Body of pancreas (tissue), 2 donors: Measurements from ENCODE around the genes SLC5A6, CAD, ZNF512 and RBKS.

GRCh38 chr2:27071969-27072813 is 737 bp upstream of the OST4 start:
- PRO-cap, result no peak
- RAMPAGE, long total RNA, 2 experiments, result no peak in any of the 2 experiments

- PRO-cap, result no peak
- RAMPAGE, long total RNA, 2 experiments, result no peak in any of the 2 experiments
Observed at GRCh38 chr2:27080095-27080575, 1.7 kb downstream of the EMILIN1 start.

- PRO-cap, result no peak
- RAMPAGE, long total RNA, 2 experiments, result no peak in any of the 2 experiments
Observed at GRCh38 chr2:27096213-27096801, 9.7 kb downstream of the KHK start.

DNA sequence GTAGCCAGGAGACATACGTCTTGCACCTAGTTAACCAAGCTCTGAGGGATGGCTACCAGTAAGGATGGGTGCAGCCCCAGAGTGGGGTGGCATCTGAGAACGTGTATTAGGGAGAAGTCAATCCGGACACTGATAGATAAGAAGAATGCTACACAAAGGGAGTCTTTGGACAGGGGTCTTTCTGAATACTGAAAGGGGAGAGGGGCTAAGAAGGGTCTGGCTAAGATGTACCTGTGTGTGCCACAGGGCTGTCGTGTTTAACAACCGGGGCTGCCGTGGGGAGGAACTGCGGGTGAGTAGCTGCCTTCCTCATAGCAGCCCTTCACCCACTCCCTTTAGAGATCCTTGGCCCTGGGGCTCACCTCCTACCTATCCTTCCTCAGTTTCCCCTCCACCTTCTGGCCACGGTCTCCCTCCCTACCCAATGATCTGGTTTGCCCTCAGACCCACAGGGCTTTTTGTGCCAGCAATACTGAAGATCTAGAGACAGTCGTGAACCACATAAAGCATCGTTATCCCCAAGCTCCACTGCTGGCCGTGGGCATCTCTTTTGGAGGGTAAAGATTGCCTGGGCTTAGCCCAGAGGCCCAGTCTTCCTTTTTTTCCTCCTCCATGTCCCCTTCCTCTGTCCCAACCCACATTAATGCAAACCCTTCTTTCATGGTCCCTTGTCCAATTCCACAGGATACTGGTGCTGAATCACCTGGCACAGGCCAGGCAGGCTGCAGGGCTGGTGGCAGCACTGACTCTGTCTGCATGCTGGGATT is 5.2 kb downstream of the PREB start:
- PRO-cap, result no peak
- RAMPAGE, long total RNA, 2 experiments, result no peak in any of the 2 experiments

GRCh38 chr2:27149812-27150599 is 1.2 kb downstream of the TCF23 start:
- PRO-cap, result no peak
- RAMPAGE, long total RNA, 2 experiments, result no peak in any of the 2 experiments

DNA sequence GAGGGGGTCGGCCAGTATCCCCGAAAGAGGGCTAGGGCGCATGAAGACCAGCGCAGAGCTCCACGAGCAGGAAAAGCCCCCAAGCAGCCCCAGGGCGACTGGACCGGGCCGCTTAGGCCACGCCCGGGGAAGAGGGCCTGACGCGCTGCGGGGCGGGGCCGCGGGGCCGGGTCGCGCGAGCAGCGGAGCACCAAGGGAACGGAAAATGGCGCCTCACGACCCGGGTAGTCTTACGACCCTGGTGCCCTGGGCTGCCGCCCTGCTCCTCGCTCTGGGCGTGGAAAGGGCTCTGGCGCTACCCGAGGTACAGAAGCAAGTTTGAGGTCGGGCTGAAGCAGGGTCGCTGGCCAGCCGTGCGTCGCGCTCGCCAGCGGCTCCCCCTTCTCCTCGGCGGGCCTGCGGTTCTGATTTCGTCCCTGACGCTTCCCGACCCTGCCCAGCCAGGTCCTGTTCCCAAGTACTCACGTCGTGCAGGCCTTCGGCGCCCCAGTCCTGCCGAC is at the start of gene SLC5A6:
SLC5A6 (minus strand) TSS at position 105 of the 500 bp plus-strand sequence.
- PRO-cap, result bidirectional peak, plus-strand start at position 198 of the sequence, minus-strand start at position 77 of the sequence
- RAMPAGE, long total RNA, 2 experiments, result start-site peak on the plus strand in 2 of 2 experiments, centred at positions 179 to 180 of the sequence, 312 to 1,383 reads per replicate; start-site peak on the minus strand in 1 of 2 experiments, centred at position 102 of the sequence, 23 reads per replicate

- PRO-cap, result bidirectional peak, plus-strand start at chr2:27217491, minus-strand start at chr2:27217322
- RAMPAGE, long total RNA, 2 experiments, result start-site peak on the plus strand in 1 of 2 experiments, at chr2:27217353-27217566 at its widest, 71 reads per replicate
Observed at GRCh38 chr2:27216975-27217925, at the start of gene CAD. Gene CAD, plus strand, starts transcription at chr2:27217369.

GRCh38 chr2:27376283-27377427 is 3.9 kb downstream of the ZNF513 start:
- PRO-cap, result no peak
- RAMPAGE, long total RNA, 2 experiments, result no peak in any of the 2 experiments

DNA sequence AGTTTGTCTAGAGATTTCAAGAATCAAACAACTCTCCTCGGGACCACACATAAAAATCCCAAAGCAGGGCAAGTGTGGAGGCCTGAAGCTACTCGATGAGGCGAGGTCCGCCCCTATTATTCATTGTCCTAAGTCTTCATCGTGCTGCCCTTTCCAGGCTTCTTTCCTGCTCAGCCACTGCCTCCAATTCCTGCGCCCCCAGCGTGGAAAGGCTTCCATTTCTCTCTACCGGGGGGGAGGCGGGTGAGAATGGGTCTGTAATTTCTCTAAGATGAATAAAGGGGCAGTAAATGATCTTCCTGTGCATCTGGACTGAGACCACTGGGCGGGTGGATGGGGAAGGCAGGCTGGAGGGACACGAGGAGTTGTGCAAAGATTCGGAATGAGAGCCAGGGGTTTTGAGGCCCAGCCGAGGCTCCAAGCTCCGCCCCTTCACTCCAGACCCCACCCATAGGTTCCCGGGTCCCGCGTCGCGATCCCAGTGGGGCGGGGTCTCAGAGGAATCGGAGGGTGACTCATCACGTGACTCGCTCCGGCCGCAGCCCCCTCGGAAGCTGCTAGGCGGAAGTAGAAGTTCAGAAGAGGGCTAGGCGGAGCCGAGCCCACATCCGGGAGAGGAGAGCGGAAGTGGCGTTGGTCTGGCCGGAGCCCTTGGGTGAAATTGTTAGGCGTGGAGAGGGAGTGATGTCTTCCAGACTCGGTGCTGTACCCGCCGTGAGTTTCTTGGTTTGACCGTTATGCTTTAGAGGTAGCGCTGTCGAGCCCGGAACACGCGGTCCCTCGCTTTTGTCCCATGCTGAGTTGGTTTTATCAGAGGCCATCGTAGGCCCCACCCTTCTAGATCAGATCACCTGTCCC is at the start of gene ZNF512:
ZNF512 (plus strand) TSS at position 614 of the 858 bp plus-strand sequence.
- PRO-cap, result bidirectional peak, plus-strand start at position 578 of the sequence, minus-strand start at position 384 of the sequence
- RAMPAGE, long total RNA, 2 experiments, result start-site peak on the plus strand in 2 of 2 experiments, centred at positions 630 to 646 of the sequence, 55 to 138 reads per replicate; start-site peak on the minus strand in 1 of 2 experiments, centred at position 567 of the sequence, 8 reads per replicate

GRCh38 chr2:27629718-27630252 is 935 bp downstream of the GPN1 start:
- PRO-cap, result no peak
- RAMPAGE, long total RNA, 2 experiments, result no peak in any of the 2 experiments

DNA sequence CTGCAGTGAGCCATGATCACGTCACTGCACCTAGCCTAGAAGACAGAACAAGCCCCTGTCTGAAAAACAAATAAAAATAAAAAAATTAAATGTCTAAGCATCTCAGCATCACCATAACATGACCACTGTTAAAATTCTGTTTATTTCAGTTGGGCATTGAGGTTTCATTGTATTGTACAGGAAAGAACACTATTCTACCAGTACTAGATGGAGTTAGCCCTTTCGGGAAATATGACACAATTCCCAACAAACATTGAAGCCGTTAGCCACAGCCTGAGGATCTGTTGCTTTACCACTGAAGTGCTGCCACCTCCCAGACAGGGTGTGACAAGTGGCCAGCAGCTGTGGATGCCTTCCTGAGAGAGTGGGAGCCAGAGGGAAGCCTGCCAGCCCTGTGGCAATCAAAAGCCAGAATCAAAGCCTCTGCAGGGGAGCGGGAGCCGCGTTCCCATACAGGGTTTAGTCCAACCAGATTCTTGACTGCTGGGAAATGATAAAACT is 37.9 kb downstream of the SLC4A1AP start:
- PRO-cap, result no peak
- RAMPAGE, long total RNA, 2 experiments, result no peak in any of the 2 experiments

GRCh38 chr2:27727187-27727758 is 44.2 kb upstream of the MRPL33 start:
- PRO-cap, result no peak
- RAMPAGE, long total RNA, 2 experiments, result no peak in any of the 2 experiments

- PRO-cap, result no peak
- RAMPAGE, long total RNA, 2 experiments, result no peak in any of the 2 experiments
Observed at GRCh38 chr2:27736409-27737232, 34.9 kb upstream of the MRPL33 start.

- PRO-cap, result no peak
- RAMPAGE, long total RNA, 2 experiments, result no peak in any of the 2 experiments
Observed at GRCh38 chr2:27738453-27739021, 33.0 kb upstream of the MRPL33 start.

DNA sequence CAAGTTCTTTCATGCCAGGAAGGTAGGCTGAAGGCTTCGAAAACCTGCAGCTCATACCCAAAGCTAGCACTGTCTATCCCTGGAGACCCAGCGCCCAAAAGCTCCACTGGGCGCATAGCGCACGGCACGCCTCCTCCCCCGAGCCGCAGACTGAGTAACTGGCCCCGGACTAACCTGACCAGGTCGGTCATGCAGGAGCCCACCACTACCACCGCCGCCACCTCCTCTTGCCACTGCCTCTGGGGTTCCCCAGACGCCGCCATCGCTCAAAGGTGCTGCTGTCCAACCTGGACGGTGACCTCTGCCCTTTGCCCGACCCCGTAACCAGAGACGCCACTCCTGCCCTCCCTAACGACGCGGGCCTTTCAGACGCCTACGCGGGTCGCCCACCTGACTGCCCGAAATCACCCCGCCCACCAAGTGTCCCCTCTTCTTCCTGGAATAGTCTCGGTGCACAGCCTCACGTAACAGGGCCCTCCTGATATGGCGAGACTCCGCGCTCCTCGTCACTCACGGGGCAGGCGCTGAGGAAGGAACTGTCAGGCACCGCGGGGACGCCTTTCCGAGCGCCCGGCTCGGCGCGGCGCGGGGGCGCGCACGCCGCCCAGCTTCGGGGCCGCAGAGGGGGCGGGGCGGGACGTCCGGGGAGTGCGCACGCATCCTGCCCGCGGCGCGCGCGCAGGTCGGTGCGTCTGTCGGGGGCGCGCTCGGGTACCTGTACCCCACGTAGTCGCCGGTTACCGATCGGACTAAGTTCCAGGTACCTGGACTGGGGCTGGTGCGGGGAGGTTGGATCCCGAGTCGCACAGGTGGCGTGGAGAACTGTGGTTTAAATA is at the start of gene RBKS:
RBKS (minus strand) TSS at position 305 of the 836 bp plus-strand sequence.
- PRO-cap, result bidirectional peak, plus-strand start at position 621 of the sequence, minus-strand start at position 512 of the sequence
- RAMPAGE, long total RNA, 2 experiments, result start-site peak on the plus strand in 1 of 2 experiments, centred at position 693 of the sequence, 185 reads per replicate; start-site peak on the minus strand in 1 of 2 experiments, centred at position 285 of the sequence, 16 reads per replicate

- PRO-cap, result unidirectional peak, plus-strand start at chr2:27920745
- RAMPAGE, long total RNA, 2 experiments, result no peak in any of the 2 experiments
Observed at GRCh38 chr2:27920512-27920978, 30.0 kb downstream of the BABAM2 start.

DNA sequence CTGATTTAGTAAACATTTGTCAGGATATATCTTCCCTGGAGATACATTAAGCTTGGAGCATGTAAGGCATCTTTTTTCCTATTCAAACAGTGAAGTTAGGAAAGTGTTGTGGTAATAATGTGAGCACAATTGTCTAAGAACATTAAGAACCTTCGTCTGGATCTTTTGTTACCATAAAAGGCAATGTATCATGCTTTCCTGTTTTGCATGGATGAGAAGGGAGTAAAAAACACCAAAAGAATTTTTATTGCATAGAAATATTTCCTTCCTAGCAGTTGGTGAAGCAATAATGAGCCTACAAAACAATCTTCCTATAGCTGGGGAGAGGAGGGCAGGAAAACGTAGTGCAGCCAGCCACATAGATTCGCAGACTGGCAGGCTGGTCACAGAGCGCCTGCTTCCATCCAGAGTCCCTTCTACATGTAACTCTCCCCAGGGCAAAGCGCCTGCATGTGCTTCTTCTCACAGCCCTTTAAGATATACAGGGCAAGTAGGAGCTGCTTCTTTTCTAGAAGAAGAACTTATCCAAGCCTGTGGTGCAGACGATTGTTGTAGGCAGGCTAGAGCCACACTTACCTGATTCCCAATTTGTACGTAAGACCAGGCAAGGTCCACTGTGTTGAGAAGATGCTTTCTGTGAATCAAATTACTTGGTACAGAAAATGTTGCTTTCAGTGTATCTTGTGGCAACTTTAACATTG is 190.4 kb downstream of the BABAM2 start:
- PRO-cap, result no peak
- RAMPAGE, long total RNA, 2 experiments, result no peak in any of the 2 experiments

DNA sequence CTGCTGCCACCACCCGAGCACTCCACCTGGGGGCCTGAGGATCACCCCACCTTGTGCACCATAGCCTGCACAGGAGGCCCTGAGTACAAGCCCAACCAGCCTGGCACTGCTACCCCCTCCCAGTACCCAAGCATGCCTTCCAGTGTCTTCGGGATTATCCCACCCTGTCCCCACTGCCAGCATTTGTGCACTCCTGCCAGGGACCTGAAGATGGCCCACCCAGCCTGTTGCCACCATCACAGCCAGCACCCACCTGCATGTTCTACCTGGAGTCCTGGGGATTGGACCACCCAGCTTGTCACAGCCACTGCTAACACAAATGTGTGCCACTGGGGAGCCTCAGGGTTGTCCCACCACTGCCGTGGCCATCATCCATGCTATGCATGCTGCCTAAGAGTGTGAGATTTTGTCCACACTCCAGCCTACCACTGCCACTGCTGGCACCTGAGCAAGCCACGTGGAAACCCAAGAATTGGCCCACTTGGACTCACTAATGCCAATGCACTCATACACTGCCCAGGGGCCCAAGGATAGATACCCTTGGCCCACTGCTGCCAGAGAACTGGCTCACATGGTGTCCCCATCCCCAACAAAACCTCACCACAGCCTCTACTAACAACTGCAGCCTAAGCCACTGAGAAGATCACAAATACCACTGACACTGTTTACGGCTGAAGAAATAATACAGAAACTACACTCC is 217.2 kb upstream of the FOSL2 start:
- PRO-cap, result no peak
- RAMPAGE, long total RNA, 2 experiments, result no peak in any of the 2 experiments

- PRO-cap, result unidirectional peak, minus-strand start at chr2:28269362
- RAMPAGE, long total RNA, 2 experiments, result no peak in any of the 2 experiments
Observed at GRCh38 chr2:28269145-28269989, 123.3 kb upstream of the FOSL2 start.

GRCh38 chr2:28273624-28274273 is 118.9 kb upstream of the FOSL2 start:
- PRO-cap, result no peak
- RAMPAGE, long total RNA, 2 experiments, result no peak in any of the 2 experiments